Metanephros (tissue), 2 donors: ENCODE data around the genes JPH2, CCN5 and KCNS1.

GRCh38 chr20:43915361-43915915 lies 786 bp downstream of the TOX2 start:
- RAMPAGE, long total RNA, result no peak

DNA sequence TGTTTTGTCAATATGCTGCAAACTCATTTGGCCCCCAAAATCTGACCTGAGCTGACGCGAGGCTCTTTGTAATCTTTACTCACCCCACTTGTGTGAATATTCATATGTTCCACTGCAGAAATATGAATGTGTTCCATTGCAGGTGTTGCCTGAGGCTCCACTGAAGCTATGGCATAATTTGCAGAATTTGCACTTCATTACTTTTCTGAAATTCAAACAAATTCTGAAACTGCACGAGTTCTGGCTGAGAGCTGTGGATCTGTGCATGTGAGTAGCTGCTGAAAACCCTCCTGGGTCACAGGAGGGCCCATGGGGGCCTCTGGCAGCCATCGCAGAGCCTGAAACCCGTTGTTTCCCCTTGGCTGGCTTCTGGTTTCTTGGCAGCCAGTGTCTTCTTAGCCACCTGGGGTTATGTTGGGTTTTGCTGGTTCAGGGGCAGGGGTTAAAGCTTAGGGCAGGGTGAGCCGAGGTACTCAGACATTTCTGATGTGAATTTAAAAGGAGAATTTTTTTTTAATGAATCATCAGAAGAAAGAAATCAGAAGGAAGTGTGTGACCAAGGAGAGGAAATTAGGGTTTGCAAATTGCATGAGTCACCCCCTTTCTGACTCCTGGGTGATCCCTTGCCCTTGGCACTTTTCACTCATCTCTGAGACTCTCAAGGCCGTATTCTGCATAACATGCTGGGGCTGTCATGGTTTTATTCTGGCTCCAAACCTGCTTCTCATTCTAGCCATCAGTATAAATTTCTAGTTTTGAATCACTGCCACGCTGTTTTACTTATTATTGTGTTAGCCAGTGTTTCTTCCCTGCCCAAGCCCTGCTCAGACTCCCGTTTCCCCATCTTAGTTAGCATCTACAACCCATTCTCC lies 40.6 kb downstream of the TOX2 start:
- RAMPAGE, long total RNA, result no peak

GRCh38 chr20:43959036-43959785 lies 44.6 kb downstream of the TOX2 start:
- RAMPAGE, long total RNA, result no peak

DNA sequence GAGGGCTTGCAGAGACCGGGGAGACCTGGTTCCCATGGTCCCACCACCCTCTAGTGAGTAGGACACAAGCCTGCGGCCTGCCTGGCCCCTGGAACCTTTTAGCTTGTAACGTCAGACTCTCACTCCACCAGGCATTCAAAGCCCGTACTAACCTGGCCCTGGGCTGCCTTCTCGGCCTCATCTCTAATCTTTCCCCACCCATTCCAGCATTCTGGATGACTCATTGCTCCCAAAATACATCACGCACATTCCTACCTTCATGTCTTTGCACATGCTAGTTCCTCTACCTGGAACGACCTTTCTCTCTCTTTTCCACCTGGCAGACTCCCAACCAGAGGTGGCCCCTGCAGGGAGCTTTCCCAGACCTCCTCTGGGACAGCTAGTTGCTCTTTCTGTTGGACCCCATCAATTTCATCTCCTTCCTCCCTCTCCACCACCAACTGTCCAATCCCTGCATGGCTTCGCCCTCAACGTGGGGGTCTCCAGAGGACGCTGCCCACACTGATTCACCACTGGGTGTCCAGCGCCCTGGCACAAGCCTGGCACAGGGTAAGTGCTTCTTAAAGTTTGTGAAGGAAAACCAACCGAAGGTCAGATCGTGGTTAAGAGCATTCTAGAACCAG lies 35.3 kb downstream of the JPH2 start:
- RAMPAGE, long total RNA, result no peak

DNA sequence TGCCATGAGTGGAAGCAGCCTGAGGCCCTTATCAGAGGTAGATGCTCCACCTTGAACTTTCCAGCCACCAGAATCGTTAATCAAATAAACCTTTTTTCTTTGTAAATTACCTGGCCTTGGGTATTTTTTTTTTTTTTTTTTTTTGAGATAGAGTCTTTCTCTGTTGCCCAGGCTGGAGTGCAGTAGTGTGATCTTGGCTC lies 18.0 kb downstream of the JPH2 start:
- RAMPAGE, long total RNA, result no peak

DNA sequence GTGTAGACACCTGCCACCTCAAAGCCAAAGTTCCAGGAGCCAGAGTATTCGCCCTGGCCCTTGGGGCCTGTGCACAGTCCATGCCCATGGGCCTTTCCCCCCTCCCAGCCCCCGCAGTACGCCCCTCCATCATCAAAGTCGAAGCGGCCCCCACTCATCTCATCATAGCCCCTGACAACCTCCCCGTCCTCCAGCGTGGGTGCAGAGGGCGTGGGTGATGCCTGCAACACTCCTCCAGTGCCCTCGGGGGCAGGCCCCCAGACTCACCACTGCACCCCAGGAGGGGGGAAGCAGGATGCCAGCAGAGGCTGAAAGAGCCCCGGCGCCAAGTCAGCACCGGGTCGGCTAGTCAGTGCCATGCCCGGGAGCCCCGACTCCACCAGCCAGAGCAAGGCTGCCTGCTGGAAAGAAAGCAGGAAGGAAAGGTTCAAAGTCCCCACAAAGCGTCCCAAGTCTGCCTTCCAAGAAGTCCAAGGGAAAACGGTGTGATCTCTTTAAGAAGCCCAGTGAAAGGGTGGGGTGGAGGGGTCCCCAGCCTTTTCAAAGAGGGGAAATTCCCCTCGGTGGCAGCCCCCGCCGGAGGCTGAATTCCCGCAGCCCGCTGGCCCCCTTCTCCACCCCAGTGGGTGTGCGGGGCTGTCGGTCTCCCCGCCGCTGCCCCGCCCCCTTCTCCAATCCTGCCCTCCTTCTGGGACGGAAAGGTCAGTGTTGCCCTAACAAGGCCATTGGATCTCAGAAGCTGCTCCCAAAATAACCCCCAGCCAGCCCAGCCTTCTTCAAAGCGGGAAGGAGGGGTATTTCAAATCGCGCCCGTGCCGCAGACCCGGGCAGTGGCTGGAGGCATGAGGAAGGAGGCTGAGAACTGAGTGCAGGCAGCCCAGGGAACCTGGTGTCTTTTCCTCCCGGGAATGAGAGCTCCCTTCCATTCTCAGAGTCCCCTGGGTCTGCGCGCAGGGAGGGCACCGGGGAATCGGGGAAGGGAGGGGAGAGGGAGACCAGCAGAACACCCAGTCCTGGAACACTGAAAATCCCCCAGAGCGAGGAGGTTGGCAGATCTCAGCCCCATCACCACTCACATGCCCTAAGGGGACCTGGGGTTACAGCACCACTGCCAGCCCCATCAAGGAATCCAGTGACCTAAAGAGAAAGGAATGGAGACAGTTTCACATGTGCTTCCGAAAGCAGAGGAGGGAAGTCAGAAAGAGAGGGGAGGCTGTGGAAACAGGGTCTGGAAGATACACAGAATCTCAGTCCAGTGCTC lies at the start of gene JPH2:
JPH2 (minus strand) TSS at position 641 of the 1,261 bp plus-strand sequence.
- RAMPAGE, long total RNA, result no peak

GRCh38 chr20:44279190-44279832 lies 31.7 kb downstream of the FITM2 start:
- RAMPAGE, long total RNA, result no peak

- RAMPAGE, long total RNA, result no peak
Observed at GRCh38 chr20:44336084-44336613, 694 bp upstream of the R3HDML start.

GRCh38 chr20:44447581-44448827 lies 27.7 kb upstream of the TTPAL start:
- RAMPAGE, long total RNA, result no peak

- RAMPAGE, long total RNA, result no peak
Observed at GRCh38 chr20:44449856-44450817, 25.5 kb upstream of the TTPAL start.

DNA sequence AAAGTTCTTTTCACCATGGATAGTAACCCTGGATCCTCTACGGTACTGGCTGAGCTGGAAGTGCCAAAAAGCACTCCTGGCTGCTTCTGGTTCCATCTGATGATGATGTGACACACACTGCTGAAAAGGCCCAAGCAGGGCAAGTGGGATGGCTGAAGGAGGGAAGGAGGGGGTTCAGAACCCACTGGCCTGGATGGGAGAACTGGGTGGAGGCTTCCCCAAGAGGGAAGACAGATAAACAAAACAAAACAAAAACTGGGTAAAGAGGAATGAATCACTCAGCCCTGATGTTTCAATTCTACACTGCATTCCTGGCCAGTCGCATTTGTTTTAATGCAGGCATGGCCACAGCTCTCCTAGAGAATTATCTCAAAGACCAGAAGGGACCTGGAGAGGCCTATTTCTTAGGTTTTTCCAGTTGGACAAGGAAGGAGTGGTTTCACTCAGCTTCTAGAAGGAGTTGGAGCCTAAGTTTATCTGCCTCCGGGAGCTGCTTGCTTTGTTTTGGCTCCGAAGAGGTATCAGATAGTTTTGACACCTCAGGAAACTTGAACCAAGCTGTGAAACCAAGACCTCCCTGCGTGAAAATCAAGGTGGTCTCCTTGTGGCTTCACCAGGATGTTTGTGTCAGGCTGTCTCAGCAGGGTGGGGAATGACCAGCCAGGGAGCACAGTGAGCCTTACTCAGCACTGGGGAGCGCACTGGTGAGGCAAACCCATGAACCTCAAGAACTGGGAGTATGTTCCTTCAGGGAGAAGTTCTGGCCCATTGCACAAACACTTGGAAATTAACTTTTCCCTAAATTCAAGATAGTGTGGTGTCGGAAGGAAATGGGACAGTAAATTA lies 16.1 kb downstream of the TTPAL start:
- RAMPAGE, long total RNA, result no peak

- RAMPAGE, long total RNA, result no peak
Observed at GRCh38 chr20:44501090-44501665, 20.7 kb downstream of the SERINC3 start.

DNA sequence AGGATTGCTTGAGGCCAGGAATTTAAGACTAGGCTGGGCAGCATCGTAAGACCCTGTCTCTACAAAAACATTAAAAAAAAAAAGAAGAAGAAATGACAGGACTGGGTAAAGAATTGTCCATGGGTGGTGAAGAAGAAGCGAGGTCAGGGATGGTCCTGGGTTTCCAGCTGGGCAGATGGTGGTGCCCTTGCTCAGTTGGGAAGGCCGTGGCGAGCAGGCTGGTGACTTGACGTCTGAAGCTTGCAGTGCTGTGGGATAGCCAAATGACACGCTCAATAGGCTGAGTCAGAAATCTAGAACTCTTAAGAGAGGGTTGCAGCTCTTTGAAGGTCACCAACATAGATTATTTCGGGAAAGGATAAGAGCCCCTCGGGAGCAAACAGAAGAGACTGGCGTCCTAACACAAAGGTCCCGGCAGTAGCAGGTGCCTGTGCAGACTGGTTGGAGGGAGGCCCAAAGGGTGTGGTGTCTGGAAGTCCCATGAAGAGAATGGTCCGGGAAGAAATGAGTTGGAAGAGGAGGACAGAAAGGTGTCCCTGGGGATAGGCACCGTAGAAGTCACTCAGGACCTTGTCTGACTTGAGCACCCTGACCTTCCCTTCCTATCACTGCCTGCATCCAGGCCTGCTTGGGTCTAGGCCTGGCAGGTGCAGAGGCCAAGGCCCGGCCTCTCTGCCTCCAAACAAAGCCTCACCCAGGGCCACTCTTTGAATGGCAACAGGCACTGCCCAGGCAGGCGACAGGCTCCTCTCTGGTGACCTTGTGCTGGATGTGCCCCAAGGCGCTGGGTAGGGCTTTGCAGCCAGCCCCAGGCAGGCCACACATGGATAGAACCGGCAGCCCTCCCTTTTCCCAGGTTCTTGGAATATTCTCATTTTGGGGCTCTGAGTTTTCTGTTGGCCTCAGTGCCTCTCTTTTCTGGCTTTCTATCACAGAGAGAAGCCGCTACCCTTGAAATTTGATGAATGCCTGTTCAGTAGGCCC lies 18.5 kb downstream of the PKIG start:
- RAMPAGE, long total RNA, result no peak

- RAMPAGE, long total RNA, result no peak
Observed at GRCh38 chr20:44643529-44644154, 7.9 kb downstream of the ADA start.

GRCh38 chr20:44690563-44691300 lies 24.4 kb upstream of the CCN5 start:
- RAMPAGE, long total RNA, result no peak

DNA sequence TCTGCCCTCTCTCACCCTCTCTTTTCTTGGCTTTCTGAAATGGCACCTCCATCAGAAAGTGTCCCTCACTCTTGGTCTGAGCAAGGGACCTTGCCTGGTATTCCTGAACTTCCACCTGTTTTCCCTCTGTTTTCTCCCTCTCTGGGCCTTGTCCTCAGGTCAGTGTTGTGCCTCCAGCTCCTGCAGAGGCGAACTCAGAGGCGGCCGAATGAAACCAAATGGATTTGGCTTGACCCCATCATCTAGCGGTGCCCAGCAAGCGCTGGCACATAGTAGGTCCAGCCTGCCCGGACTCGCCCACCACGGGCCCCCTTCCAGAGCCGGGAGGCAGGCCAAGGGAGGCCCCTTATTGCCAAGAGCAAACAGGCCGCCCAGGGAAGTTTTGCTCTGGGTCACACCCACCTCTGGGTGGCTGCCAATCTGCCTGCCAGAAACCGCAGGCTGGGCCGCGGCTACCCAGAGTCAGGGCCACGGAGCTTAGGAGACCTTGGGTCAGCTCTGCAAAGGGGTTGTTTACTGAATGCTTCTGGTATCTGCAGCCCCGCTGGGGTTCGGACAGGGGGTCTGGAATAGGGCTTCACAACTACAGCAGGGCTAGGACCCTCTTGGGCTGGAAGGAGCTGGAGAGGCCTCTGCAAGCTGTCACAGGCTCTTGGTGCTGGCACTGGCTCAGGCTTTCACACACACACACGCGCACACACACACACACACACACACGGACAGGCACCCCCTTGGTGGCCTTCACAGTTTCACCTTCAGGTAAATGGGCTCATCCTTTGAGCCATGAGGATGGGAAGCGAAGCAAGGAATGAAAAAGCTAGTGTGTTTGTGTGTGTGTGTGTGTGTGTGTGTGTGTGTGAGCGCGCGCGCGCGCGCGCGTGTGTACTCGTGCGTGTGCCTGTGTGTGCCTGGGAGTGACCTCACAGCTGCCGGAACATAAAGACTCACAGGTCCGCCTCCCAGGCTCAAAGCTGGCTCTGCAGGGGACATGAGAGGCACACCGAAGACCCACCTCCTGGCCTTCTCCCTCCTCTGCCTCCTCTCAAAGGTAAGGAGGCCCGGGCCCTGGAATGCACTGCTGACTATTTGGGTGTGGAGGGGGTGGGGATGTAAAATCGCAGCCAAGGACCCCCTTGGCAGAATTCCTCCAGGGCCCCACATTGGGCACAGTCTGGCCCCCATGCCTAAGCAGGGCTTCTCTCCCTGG lies at the start of gene CCN5:
CCN5 (plus strand) TSS at position 967 of the 1,207 bp plus-strand sequence.
- RAMPAGE, long total RNA, result no peak

DNA sequence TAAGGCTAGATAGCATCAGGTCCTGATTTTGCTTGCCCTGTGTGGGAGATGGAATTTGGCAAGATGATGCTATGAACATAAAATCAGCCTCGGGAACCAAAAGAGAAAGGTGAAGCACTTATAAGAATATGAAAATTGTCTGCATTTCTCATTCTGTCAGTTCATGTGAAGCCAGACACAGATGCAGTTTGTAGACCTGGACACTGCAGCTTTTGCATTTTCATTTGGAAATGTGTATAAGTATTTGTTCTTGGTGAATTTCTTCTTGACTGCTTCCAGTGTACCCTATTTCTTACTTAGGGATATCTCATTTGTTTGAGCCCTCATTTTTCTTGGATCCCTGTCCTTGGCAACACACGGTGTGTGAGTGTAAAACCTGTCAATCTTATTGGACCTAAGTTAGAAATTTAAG lies 1.4 kb downstream of the YWHAB start:
- RAMPAGE, long total RNA, result no peak

- RAMPAGE, long total RNA, result no peak
Observed at GRCh38 chr20:44909239-44909661, 610 bp upstream of the PABPC1L start.

DNA sequence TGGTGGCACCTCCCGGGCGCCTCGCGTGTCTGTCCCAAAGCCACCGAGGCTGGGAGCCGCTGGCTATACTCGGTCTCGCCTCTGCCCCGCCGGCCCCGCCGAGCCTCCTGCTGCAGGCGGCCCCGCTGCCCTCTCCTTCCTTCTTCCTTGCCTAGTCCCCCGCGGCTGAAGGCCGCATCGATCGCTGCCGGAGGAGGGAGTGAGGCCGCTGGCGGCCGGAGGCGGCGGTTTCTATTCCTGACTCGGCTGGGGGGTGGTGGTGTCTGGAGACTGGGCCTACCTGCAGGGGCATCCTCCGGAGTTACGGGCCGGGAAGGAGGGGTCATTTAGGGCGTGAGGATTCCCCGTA lies at the start of gene KCNS1:
KCNS1 (minus strand) TSS at position 204 of the 349 bp plus-strand sequence.
- RAMPAGE, long total RNA, result no peak

GRCh38 chr20:45117477-45118096 lies 2.6 kb upstream of the WFDC5 start:
- RAMPAGE, long total RNA, result no peak